Pulmonary artery (tissue), 1 donor: ENCODE measurements around a stretch of chr6.

DNA sequence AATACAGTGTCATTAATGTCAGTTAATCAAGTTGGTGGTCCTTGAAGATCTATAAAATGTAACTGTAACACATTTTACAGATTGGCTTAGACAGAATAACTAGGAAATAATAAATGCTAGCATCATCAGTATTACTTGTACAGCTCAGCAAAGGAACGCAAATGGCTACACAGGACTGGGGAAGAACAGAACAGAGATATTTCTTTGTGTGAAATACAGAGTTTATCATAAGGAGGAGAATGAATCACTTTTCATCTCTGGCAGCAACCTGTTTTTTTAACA lies 8.2 kb upstream of the QKI start:
- PRO-cap: no peak

- PRO-cap: no peak
These were observed 27.7 kb downstream of the QKI start for GRCh38 chr6:163442162-163442660.

- PRO-cap: no peak
These were observed 47.0 kb downstream of the QKI start for GRCh38 chr6:163461514-163461996.

DNA sequence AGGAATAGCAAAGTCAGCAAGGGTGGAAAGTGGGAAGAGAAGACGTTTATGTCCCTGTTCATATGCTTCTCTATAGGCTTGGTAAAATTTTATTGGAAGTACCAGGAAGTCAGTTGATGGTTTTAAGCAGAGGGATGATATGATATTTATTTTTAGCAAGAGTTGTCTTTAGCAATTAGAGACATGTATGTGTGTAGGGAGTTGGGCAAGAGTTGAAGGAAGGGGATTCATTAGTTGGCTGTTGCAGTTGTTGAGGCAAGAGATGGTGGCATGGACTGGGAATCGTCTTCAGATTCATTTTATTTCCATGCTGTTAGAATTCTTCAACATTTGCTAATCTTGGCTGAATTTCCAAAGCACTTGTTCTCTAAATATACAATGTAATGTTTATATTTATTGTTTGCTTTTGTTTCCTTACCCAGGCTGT lies 85.6 kb downstream of the QKI start:
- PRO-cap: no peak

DNA sequence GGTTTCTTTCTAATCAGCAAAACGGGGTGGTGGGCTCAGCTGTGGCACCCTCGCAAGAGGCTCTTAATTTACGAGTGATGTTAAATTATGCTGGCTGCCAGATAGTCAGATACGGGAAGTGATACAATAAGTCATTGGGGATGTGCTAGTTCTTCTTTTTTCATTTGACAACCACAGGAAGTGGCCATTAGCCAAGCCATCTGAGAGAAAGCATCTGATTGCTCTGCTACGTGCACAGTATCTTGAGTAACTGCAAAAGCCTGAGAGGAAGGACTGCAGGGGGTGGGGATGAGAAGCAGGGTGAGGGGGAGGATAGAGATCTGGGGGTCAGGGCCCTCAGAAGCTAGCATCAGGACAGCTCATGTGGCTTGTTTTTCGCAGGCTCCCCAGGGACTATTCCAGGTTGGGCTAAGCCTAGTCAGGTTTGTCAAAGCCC lies 253.2 kb downstream of the QKI start:
- PRO-cap: no peak

DNA sequence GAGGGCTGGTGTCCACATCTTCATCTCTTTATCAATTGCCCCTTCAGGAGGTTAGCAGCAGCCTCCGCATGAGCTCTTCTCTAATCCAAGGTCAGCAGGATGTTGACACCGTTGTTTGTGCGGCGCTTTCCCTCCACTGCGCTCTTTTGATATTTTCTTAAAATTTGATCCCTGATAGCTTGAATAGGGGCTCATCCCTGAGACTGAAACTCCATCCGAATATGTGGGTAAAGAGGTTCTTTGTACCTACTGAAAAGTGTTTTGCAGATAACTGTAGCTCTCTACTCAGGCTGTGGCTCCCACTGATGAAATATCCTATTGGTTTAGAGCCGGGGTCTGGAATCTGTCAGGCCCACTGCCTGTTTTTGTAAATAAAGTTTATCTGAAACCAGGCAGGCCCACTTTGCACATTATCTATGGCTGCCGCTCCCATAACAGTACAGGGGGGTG lies 362.5 kb downstream of the QKI start:
- PRO-cap: no peak

DNA sequence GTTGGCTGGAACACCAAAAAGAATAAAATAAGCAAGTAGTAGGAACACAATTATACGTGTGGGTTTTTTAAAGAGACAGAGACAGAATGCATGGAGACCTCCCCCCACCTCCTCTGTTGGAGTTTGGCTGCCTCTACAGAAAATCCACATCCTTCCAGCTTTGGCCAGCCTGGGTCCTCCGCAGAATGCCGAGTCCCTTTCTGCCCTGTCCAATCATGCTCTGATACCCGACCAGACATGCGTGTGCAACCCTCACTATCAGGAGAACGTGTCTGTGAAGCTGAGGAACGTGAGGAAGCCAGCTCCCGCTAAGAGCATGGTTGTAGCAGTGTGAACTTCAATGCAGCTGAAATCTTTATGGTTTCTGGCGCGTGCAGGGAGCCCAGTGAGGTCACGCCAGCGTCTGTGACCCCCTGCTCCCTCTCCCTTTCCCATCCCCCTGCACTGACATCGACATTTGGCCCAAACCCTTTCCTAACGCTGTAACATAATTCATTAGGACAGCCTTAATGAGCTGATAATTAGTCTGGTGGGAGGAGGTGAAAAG lies 423.1 kb downstream of the QKI start:
- PRO-cap: no peak

DNA sequence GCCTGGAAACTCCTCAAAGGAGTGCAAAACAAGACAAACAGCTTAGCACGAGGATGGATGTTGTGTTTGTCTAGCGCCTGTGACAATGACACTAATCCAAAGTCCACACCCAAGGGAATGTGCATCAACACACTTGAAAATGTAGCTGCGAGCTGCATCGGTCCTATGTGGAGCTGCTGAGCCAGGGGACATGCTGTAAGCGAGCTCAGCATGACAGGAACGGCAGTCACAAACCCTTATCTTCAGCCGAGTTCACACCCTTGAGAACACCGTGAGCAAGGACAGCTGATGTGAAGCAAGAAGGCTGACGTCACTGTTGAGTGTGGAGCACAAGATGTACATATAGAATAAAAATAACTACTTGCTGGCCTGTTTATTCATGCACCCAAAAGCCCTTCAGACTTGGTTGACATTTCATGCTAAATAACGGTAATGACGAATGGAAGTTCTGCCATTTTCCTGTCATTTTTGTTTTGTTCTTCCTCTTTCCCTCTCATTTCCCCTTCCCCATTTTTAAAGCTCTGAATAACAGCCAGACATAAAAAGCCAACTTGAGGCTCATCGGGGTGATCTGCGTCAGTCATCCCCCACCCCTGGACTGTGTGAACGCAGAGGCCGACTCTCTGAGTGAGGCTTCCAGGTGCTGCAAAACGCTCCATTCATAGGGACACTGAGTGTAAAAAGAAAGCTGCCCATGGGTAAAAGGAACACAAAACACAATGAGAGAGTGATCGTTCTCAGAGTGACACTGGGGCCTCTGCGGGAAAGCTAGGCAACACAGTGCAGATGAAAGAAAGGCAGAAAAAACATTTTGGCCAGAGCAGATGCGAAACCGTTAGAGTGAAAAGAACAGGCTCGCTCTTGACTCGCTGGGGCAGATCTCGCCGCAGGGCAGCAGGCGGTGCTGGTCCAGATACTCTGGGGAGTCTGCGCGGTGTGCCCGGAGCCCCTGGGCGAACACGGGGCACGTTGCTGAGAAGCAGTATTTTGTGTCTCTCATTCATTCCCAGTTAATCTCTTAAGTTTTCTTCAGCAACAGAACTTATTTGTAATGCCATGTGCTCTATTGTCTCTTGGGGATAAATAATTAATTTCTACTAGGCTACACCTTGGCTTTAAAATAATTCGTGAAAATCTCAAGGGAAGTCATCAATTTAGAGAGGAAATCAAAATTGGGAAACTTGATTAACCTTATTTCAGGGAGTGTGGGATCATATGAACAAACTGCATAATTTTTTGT lies 684.8 kb downstream of the QKI start:
- PRO-cap: no peak

DNA sequence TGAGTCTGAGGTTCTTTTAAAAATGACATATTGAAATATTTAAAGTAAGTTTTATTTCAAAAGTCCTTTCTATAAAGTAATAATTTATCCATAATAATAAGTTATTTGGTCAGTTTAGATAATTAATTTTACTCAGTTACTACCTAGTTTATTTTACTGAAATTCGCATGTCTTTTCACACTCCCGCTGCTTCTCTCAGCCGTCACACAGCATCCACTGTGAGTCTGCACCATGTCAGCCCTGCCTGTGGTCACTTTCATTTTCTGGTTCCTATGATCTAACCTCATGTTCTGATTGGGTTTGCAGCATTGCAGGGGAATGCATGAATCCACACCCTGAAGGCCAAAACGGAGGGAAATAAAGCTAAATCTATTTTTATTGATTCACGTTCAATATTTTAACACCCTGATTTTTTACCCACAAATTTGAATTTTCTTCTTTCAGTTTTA lies 47.4 kb downstream of the PDE10A start:
- PRO-cap: no peak

- PRO-cap: no peak
These were observed 6.3 kb downstream of the PDE10A start for GRCh38 chr6:165656700-165657145.

- PRO-cap: no peak
These were observed 111.8 kb upstream of the PDE10A start for GRCh38 chr6:165774811-165775367.

GRCh38 chr6:165847297-165847679 lies 184.2 kb upstream of the PDE10A start:
- PRO-cap: no peak

- PRO-cap: no peak
These were observed 160.7 kb downstream of the TBXT start for GRCh38 chr6:166006546-166007741.

GRCh38 chr6:166334597-166335184 lies 7.7 kb downstream of the SFT2D1 start:
- PRO-cap: no peak

DNA sequence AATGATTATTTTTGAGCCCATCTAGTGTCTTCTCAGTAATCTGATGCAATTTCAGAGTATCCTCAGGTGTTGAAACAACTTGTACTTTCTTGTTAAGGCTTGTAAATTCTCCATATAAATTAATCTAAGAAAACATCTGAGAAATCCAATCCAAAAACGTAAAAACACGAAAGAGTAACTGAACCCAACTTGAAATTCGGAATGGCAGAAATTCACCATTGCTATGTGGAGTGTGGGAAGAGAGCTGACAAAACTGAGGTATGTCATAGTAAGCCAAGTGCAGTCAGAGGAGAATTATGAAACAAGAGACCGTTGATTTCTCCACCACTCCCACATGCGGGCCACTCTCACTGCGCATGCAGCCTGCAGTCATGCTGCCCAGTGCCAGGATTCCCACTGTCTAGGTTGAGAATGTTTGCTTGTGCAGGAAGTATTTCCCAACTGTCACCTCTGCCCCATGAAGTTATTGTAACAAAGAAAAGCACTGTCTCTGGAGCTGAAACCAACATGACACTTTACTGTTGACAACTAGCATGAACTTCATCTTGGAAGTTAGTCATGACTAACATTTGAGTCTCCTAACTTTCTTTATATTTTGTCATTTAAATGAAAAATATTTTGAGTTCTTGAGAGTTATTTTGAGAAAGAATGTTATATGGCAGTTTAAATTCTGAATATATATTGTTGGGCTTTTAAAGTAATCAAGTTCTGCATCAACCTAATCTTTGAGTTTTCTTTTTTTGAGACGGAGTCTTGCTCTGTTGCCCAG lies 18.7 kb upstream of the SFT2D1 start:
- PRO-cap: no peak

GRCh38 chr6:166437551-166438335 lies 55.0 kb upstream of the MPC1 start:
- PRO-cap: no peak

- PRO-cap: no peak
These were observed 82.7 kb upstream of the MPC1 start for GRCh38 chr6:166465434-166465909.

- PRO-cap: no peak
These were observed 93.0 kb upstream of the MPC1 start for GRCh38 chr6:166475845-166476133.

GRCh38 chr6:166540970-166541685 lies 45.4 kb downstream of the RAMACL start:
- PRO-cap: no peak

DNA sequence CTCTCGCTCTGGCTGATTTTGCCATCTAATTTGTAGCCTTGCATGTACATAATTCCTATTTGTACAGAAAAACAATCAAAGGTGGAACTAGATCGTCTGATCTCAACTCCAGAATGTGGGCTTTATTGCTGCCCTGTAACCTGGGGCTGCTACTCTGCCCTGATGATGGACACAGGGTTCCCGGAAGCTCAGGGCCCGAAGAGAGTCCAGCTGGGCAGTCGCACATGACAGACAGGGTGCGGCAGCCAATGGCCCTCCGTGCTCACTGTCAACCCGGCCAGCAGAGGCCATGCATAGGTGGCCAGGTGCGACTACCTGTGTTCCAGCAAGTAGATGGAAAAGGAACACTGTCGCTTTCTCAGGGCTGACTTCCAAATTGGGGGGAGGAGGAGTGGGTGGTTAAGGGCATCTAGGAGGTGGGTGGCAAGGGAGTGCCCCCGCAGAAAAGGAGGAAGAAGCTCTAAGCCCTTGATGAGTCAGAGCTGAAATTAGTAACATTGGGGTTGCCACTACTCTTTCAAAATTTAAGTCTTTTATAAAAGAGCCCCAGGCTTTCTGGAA lies 2.2 kb upstream of the RAMACL start:
- PRO-cap: no peak